B cell (primary cell): ENCODE results near the genes TYW5 and RAPH1.

- PRO-cap, result no peak
- CAGE, long polyA plus RNA, result no peak
These were observed 2.7 kb upstream of the SATB2 start for GRCh38 chr2:199460313-199460954.

DNA sequence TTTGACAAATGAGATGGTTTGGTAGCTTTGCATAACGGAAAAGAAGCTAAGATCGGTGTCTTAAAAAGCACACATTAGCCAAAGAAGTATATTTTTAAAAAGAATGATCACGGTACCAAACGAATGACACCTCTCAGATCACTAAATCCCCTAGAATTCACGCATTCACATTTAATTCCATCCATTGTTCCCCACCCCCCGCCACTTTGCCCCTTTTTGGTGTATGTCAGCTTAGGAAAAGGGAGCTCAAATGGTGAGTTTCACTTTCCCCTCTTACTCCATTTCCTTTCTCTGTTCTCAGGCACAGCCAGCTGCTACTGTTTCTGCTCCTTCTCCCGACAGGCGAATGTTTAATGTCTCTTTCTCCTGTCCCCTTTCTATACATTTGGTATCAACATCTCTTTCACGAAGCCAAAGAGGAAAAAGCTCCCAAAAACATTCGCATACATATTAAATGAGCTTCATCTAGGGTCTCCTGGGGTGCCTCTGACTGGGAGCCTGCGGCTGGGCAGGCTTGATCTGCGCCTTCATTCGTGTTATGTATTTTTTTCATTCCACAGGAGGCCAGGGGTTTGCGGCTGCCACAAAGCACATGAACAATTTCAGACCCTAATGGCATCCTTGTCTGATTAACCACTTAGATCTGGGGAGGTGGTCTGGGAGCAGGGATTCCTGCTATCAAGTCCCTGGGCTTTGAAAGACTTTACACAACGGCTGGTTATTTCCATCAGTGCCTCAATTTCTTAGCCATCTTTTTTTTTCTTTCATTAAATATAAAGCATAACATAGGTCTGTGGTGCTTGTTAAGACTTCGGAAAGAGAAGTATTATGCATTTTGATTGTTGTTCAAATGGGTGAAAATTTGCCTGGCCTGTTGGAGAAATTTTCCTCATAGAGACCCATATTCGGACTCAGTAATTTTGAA is 124.3 kb upstream of the SATB2 start:
- PRO-cap, result no peak
- CAGE, long polyA plus RNA, result no peak

DNA sequence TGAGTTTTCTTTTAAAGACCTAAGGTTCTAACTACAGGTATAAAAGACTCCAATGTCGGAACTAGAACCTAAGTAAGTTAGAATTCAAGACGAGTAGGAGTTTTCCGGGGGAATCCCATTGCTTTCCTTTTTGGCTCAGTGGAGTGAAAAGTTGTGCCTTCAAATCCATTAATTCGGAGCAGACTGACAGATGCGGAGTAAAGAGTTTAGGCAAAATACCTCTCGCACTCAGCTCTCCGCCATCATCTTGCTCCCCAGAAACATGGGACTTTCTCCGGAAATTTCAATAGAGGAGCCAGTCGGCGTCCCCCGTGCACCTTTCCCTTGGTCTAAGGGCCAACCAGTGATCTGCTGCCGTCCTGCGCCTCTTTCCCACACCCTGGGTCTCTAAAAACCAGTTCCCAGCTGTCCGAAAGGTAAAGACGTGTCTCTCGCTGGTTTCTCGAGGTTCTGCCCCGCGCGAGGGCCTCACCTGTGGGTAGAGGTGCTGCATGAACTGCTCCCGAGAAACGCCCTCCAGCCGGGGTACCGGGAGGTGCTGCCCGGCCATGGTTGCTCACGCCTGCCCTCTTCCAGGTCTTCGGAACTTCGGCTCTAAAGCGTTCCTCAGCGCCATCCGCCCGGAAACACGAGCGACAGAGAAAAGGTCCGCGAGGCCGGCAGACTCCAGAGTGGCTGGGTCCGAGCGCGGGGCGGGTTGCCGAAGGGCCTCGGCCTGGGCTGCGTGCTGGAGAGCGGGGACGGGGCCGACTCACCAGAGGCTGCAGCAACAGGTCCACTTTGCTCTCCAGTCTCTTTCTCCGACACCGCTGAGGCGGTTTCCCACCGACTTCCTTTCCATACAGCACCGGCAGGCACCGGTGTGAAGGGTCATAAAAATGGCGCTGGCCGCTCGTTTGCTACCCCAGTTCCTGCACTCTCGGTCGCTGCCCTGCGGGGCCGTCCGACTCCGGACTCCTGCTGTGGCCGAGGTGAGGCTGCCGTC is at the start of gene TYW5:
Gene TYW5, minus strand, starts transcription at position 571 of the 985 bp plus-strand sequence.
- PRO-cap, result bidirectional peak, plus-strand start at position 419 of the sequence, minus-strand start at position 264 of the sequence; bidirectional peak, plus-strand start at position 669 of the sequence, minus-strand start at position 590 of the sequence; bidirectional peak, plus-strand start at position 863 of the sequence, minus-strand start at position 805 of the sequence
- CAGE, long polyA plus RNA, result start-site peak on the plus strand centred at position 864 of the sequence, 29 bp wide, 32 and 42 reads in 2 replicates

- PRO-cap, result no peak
- CAGE, long polyA plus RNA, result no peak
These were observed 6.8 kb downstream of the CLK1 start for GRCh38 chr2:200857322-200858470.

DNA sequence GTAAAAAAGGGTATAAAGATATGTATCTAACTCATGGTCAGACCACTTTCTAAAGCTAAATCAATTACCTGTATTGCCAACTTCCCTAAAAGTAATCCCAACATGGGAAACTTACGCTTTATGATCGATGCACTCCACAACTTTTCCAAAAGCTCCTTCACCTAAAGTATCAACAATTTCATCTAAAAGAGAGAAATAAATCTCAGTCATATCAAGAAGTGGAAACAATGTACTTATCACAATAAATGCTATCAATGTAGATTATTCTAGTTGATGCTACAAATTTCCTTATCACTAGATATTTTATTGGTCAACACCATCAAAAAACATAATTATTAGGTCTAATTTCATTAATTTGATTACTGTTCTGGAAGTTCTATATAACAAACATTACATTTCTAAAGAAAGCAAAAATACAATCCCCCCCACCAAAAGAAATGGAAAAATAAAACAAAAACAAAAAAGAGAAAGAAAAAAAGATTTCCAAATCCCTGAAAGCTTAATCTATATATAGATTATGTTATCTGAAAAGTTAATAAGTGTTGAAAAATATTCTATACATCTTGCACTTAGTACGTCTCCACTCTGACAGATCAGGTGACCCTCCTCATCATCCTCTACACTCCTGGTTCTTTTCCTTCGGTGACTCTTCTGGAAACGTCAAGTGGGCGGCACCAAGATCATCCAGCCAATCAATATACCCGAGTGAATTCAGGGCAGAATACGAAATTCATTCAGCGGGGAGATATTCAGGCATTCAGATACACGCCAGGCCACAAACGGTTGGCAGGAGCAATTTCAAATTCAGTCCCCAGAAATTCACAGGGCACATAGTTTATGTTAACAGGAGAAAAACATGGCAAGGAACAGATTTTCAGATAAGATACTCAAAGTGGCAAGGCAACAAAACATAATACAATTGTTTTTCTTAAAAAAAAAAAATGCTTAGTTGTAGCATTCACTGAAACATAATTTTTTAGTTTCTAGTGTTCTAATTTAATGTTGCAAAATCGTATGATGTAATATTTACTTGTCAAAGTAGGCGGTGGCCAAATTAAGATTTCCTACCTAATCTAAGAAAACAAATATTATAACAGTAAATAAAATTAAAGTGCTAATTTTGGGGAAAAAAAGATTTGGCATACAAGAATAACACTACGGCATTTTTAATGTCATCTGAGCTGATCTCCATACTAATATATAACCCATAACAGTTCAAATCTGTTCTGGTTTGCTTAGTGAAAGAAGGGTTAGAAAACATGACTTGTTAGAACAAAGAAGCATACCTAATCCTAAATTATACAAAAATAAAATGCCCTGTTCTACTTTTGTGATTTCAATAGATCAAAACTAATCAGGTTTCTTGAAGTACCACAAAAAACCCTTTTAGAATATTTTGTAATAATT is 4.4 kb downstream of the CLK1 start:
- PRO-cap, result no peak
- CAGE, long polyA plus RNA, result no peak

DNA sequence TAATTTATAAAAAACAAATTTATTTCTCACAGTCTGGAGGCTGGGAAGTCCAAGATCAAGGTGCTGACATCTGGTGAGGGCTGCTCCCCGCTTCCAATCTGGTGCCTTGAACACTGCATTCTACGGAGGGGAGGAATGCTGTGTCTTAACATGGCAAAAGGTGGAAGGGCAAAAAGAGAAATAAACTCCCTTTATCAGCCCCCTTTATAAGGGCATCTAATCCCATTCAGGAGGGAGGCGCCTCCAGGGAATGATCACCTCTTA is 7.3 kb downstream of the CFLAR start:
- PRO-cap, result no peak
- CAGE, long polyA plus RNA, result no peak

DNA sequence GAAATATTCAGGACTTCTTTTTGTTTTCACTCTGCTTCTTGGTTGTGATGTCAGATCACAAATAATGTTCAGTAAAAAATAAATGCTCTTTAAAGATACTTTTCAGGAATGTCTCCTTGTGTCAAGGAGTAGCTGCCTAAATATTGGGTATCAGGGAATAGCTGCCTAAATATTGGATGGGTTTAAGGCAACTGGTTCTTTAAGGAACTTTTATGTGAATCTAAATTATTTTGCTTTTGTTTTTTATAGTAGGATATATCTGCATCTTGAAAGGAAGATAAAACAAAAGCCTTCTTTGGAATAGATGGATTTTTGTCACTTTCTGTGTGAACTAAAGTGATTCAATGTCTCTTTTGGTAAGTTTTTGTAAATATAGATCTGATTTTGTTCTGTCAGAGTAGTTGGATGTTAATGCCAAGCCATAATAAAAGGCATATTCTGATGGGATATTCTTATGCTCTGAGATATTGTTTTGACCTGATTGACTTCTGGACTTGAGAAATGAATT is 3.0 kb downstream of the STRADB start:
- PRO-cap, result no peak
- CAGE, long polyA plus RNA, result no peak

- PRO-cap, result no peak
- CAGE, long polyA plus RNA, result no peak
These were observed 14.2 kb downstream of the STRADB start for GRCh38 chr2:201465744-201466163.

DNA sequence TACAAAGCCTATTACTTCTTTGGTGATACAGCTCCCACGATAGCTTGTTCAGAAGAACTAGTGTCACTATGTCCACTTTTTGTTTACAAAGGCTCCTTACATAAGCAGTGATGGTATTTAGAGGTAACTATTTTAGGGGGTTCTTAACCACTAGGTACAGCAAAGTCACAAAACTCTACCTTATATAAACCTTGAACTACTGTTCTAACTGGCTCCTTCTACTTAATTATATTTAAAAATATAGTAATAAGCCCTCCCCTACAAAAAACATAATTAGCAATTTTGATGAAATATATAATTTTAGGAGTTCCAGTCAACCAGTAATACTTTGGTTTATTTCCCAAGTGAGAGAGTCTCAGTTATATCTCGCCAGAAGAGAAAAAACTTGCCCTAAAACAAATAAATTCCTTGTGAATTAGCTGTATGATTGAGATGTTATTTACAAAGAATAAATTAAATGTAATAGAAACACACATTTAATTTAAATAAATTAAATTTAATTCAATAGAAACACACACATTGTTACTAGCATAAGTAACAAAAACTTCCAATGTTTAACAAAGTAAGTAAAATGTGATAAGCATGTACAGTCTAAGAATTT is 21.7 kb downstream of the ALS2 start:
- PRO-cap, result no peak
- CAGE, long polyA plus RNA, result no peak

DNA sequence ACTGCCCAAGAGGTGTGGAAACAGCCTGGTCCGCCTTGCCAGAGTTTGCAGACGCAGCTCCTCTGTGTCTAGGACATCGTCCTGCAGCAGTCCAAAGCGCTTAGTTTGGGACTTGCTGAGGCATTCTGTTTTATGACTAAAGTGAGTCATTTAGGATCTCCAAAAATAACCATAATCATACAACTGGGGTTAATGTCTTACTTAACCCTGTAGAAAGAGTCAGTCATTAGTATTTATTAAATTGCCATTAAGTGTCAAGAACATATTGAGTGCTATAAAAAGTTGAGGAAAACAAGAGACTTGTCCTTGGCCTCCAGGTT is 74.8 kb downstream of the CDK15 start:
- PRO-cap, result no peak
- CAGE, long polyA plus RNA, result no peak

DNA sequence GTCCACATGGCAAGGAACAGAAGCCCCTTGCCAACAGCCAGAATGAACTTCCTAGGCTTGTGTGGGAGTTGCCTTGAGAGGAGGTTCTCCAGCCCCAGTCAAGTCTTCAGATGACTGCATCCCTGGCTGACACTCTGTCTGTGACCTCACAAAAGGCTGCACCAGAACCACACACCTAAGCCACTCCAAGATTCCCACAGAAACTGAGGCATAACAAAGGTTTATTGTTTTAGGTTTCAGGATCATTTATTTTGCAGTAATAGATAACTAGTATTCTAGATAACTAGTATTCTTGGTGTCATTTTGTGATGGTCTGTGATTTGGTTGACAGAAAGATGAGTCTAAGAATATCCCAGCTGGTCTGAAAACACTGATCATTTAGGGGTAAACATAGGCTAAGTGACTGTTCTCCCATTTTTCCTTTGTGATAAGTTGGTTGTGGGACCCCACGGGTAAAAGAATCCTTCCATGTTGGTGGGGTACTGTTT is 43.9 kb downstream of the KIAA2012 start:
- PRO-cap, result no peak
- CAGE, long polyA plus RNA, result no peak

DNA sequence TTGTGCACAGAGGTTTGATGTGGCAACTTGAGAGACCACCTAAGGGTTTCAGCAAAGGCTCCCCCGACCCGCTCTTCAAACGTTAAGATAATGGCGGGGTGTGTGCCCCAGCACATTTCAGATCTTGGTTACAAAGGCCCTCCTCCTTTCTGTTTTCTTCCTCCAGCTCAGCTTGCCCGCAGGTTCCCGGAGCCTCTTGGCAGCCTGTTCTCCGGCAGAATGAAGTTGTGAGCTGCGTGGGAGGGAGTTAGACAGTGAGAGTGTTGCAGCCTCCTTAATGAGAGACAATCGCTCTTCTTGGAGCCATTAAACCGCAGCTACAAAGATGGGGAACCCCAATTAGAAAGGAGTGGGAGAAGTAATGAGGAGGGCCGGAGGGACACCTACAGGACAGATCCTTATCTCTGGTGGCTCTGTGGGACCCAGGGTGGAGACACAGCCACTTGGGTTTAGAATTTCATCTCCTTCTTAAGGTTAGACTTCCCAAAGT is 76.3 kb downstream of the KIAA2012 start:
- PRO-cap, result no peak
- CAGE, long polyA plus RNA, result no peak

GRCh38 chr2:202386038-202386422 is 9.9 kb downstream of the BMPR2 start:
- PRO-cap, result no peak
- CAGE, long polyA plus RNA, result no peak

DNA sequence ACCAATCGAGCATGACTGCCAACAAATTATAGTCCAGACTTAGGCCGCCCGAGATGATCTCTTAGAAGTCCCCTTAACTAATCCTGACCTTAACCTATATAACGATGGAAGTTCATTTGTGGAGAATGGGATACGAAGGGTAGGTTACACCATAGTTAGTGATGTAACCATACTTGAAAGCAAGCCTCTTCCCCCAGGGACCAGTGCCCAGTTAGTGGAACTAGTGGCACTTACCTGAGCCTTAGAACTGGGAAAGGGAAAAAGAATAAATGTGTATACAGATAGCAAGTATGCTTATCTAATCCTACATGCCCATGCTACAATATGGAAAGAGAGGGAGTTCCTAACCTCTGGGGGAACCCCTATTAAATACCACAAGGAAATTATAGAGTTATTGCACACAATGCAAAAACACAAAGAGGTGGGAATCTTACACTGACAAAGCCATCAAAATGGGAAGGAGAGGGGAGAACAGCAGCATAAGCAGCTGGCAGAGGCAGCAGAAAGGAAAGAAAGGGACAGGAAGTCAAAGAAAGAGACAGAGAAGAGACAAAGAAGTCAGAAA is 125.8 kb downstream of the BMPR2 start:
- PRO-cap, result no peak
- CAGE, long polyA plus RNA, result no peak

DNA sequence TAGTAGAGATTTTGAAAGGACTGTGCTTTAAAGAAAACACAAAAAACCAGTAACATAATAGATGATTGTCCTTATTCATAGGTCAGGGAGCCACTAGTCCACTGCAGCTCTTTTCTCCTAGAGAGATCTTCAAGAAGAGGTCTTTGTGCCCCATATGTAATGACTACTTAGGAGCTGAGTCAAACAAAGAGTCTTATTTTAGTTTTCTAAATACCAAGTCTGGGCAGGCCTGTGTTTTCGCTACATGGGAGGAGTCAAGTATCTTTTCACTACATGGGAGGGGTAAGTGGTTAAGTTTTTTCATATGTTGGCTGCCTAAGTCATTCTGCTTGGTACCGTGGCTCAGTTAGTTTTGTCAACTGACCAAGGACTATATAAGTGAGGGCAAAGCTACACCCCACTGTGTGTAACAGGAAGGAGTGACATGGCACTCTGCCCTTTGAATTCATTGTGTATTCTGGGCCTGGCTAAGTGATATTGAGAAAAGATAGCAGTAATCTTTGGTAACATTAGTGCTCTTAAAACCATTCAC is 25.0 kb upstream of the FAM117B start:
- PRO-cap, result no peak
- CAGE, long polyA plus RNA, result no peak

GRCh38 chr2:202642604-202643554 is 8.1 kb downstream of the FAM117B start:
- PRO-cap, result no peak
- CAGE, long polyA plus RNA, result no peak

- PRO-cap, result unidirectional peak, minus-strand start at chr2:203364472
- CAGE, long polyA plus RNA, result no peak
These were observed 36.1 kb downstream of the ABI2 start for GRCh38 chr2:203364290-203364764.

DNA sequence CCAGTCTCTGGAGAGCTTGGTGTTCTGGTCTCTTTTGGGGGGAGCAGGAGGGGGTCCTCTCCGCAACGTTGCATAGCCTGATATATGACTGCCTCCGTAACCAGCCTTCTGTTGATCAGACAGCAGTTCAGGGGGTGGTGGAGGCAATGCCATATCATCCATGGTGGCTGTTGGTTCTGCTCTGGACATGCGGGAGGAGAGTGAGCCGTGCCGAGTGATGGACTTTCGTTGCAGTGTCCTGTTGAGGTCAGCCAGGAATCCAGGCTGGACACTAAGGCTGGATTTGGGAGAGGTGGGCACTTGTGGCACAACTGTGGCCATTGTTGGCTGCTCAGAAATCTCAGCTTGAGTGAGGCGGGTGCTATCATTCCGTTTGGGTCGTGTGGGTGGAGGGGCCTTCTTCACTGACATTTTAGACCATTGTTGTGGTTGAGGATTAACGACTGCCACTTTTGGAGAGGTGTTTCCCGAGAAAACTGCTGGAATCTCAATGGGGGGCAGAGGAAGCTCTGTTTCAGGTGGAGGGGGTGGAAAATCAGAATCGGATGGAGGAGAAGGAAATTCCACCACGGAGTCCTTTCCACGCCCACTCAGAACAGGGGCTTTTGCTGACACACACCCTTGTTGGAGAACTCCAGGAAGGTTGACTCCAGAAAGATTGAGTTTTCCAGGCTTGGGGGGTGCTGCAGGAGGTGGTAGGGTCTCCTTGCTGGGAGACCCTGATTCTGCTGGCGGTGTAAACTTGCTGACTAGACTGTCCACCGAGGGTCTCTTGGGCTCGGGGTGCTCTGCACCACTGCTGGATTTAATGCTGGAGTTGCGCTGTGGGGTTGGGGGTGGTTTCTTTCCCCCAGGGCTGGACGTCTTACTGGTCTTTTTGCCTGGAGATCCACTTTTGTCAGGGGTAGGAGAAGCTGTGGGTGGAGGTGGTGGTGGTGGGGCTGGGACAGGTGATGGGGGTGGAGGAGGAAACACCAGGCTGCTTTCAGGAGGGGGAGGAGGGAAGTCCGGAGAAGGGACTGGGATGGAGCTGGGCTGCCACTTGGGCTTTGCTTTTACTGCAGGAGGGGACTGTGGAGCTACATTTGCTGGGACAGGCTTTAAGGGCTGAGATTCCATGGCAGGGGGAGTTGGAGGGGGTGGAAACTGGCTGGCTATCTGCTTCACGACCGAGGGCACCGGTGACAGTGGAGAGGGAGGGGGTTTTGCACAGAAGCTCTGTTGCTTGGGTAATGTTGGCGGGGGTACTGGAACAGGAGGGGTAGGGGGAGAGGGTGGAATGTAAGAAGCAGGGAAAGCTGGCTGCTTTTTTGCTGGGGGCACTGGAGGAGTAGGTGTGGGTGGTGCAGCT is 95.2 kb downstream of the RAPH1 start:
- PRO-cap, result no peak
- CAGE, long polyA plus RNA, result no peak

- PRO-cap, result no peak
- CAGE, long polyA plus RNA, result no peak
These were observed 1.9 kb downstream of the RAPH1 start for GRCh38 chr2:203533089-203533687.

DNA sequence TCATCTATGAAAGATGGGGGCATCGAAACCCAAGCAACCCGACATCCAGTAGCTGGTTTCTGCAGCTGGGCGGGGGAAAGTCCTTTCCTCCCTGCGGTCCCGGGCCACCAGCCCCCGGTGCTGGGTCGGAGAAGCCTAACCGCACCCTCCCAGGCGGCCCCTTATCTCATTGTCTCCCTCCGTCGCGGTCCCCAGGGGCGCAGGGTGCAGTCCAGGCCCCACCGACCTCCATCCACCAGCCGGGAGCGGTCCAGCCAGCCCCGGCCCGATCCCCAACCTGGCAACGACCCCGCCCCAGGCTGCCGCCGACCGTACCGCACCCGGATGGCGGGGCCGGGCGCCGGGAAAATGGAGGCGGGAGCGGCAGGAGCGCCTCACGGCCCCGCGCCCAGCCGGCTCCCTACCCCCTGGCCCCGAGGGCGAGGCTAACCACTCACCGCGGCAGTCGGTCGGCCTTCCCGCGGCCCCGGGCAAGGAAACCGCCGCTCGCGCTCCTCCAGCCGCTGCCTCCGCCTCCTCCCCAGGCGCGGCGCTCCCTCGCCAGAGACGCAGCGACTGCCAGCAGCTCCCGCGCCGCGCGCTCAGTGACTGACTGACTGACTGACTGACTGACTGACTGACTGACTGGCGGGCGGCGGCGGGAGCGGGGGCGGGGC is at the start of gene RAPH1:
Gene RAPH1, minus strand, starts transcription at position 628 of the 656 bp plus-strand sequence.
- PRO-cap, result bidirectional peak, plus-strand start outside the sequence, minus-strand start at position 590 of the sequence
- CAGE, long polyA plus RNA, result no peak